Measurements from ENCODE around the genes DMAC2 and CEACAM21.

DNA sequence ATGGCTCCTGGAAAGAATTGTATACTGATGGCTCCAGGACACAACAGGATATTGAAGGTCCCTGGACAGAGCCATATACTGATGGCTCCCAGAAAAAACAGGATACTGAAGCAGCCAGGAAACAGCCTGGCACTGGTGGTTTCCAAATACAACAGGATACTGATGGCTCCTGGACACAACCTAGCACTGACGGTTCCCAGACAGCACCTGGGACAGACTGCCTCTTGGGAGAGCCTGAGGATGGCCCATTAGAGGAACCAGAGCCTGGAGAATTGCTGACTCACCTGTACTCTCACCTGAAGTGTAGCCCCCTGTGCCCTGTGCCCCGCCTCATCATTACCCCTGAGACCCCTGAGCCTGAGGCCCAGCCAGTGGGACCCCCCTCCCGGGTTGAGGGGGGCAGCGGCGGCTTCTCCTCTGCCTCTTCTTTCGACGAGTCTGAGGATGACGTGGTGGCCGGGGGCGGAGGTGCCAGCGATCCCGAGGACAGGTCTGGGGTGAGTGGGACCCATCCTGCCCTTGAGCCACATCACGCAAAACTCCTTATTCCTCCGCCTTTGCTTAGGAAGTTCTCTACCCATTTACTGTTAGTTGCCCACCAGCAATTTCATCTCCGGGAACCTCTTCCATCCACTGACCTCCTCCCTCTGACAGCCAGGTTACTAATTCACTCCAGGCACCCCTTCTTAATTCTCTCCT is 1.0 kb downstream of the ITPKC start:
- PRO-cap, result no peak

DNA sequence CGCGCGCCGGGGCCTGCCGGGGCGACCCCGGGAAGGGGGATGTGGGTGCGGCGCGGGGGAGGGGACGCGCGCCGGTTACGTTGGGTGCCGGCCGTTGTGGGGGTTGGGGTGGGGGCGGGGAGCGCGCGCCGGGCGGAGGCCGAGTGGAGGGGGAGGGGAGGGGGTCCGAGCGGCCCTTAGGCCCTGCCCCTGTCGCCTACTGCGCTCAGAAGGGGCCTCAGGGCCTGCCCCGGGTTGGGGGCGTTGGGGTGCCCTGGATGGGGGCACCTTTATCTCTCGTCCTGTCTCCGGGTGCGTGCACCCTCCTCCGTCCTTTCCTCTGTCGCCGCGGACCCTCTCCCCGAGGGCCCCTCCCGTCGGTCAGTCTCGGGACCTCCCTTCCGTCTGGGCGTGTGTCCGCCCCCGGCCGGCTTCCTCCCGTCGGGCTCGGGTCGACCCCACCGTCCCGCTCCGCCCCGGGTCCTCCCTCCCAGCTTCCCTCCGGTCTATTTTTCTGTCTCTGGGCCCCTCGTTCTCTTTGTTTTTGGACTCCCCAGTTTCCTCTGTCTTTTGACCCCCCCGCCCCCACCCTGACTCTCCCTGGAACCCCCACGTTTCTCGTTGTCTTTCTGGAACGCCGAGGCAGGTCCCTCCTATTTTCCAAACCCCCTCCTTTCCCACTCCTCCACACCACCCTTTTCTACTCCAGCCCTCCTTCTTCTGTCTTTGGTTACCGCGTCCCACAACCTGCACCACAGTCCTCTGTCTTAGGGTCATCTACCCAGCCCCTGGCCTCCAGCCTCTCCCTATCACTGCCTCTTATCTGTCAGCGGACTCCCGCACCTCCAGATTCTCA is 574 bp downstream of the EGLN2 start:
- PRO-cap, result unidirectional peak, minus-strand start at position 380 of the sequence

DNA sequence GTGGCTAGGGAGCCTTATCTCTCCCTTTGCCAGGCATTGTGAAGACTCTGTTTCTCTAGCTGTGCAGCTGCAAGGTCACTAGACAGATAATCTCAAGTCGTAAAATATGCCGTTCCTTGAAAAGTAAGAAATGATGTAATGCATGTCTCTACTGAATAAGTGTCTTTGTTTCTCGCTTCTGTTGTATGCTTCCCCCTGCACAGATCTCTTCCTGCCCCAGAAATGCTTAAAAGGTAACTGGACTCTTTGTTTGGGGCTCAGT is 16.5 kb downstream of the CYP2A6 start:
- PRO-cap, result no peak

- PRO-cap, result no peak
These were observed 479 bp downstream of the AXL start for GRCh38 chr19:41219567-41219837.

DNA sequence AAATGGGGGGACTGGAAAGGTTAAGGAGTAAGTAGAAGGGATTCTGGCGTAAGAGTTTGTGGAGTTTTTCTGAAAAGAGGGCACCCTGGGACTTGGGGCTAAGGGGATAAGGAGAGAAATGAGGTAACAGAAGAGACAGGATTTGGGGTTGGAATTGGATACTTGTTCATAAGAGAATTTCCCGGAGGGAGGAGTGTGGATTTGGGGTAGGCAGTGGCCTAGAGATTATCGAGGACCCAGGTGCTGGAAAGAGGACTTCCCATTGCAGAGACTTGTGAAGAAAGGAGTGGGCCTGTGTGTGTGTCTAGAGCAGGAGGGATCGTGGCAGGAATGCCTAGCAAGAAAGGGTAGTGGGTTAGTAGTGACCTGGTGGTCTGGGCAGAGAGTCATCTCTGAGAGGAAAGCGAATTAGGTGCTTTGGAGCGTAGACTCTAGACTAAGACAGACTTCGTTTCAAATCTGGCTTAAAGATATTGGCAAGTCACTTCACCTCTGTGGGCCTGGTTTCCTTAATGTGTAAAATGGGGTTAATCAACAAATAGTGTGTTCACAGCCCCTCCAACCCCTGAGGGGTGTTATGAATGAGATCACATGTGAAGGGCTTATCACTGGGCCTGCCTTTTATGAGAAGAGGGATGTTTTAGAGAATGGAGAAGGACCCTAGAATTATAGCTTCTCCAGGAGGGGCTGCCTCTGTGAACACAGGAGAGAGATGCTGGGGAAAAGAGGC is 2.6 kb downstream of the HNRNPUL1 start:
- PRO-cap, result no peak

DNA sequence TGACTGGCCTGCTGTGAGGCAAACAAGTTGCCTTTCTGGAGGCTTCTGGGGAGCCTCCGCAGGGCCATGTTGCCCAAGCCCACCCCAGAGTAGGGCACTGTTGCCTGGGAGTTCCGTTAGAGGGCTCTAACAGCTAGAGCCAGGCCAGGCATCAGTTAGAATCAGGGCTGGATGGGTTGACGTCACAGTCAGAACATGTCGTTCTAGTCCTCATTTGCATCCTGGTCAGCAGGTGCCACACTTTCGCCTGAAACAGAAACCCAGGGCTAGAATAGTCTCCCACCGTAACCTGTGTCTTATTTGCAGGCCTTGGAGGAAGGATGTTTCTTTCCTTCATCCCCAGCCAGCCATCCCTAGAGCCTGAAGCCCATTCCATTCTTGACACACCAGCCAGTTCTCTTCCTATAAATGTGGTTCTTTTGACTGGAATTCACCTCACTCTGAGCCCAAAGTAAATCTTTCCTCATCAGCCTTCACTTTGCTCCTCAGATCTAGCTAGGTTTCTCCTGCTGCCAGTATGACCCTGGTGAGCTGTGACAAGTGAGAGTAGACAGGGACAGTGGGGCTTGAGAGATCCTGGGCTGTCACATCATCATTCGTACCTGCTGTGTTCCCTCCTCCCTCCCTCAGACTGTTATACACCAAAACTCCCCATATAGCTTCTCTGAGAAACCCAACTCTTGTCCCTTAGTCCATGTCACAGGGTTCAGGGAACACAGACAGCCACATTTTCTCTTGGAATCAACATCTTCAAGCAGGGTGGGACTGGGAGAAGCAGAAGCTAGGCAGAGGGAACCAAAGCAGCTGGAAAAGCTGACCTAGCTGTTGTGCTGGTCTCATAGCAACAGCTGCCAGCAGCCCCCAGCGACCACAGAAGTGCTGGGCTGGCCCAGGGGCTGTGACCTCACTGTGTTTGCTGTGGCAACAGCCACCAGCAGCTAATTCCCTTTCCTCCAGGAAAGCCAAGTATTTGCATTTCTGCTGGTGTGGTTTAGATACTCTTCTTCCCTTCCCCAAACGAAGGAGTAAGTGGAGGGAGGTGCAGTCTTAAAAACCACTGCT is 12.1 kb upstream of the CCDC97 start:
- PRO-cap, result no peak

DNA sequence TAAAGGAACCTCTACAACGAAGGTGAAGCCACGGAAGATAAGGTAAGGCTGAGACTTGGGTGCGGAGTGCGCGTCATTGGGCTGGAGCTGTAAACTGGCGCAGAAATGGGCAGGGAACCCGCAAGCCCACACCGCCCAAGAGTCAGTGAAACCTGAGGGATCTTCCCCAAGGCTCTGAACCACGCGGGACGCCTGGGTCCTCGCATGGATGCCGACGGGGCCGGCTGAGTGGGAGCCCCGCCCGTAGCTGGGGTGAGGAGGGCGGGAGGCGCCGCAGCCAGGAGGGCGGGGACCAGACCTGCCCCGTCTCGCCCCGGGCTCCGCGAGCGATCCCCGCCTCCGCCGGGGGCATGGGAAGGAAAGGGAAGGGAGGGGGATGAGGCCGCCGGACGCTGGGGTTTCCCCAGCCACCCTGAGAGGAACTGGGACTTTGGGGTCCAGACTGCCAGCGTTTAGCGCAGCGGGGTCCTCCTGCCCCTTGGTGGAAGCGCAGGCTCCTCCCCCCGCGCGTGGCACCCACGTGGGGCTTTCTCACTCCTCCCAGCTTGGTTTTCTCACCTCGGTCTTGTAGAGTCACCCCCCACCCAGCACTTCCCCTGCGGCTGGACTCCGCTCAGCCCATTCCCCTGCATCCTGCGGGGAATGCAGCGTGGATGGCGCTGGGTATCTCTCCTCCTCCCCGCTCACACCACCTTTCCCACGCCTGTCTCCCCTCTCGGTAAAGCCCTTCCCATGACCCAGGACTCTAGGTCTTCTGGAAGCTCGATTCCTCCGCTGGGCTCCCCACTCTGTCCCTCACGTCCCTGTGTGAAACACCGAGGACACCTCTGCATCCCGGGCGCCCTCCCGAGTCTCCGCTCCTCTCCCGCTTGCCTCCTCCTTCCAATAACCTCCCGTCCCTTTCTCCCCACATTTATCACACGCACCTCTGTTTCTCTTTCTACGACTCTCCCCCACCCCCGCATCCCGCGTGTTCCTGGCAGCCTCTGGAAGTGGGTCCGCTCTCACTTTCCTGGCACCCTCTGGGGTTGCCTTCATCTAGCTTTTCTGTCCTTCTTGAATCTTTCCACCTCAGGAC is 2.2 kb downstream of the TGFB1 start:
- PRO-cap, result bidirectional peak, plus-strand start at position 375 of the sequence, minus-strand start at position 224 of the sequence; bidirectional peak, plus-strand start at position 433 of the sequence, minus-strand start at position 418 of the sequence

GRCh38 chr19:41411899-41412459 is 14.4 kb downstream of the BCKDHA start:
- PRO-cap, result unidirectional peak, plus-strand start at chr19:41411964

GRCh38 chr19:41420329-41421164 is 6.6 kb downstream of the B3GNT8 start:
- PRO-cap, result no peak

DNA sequence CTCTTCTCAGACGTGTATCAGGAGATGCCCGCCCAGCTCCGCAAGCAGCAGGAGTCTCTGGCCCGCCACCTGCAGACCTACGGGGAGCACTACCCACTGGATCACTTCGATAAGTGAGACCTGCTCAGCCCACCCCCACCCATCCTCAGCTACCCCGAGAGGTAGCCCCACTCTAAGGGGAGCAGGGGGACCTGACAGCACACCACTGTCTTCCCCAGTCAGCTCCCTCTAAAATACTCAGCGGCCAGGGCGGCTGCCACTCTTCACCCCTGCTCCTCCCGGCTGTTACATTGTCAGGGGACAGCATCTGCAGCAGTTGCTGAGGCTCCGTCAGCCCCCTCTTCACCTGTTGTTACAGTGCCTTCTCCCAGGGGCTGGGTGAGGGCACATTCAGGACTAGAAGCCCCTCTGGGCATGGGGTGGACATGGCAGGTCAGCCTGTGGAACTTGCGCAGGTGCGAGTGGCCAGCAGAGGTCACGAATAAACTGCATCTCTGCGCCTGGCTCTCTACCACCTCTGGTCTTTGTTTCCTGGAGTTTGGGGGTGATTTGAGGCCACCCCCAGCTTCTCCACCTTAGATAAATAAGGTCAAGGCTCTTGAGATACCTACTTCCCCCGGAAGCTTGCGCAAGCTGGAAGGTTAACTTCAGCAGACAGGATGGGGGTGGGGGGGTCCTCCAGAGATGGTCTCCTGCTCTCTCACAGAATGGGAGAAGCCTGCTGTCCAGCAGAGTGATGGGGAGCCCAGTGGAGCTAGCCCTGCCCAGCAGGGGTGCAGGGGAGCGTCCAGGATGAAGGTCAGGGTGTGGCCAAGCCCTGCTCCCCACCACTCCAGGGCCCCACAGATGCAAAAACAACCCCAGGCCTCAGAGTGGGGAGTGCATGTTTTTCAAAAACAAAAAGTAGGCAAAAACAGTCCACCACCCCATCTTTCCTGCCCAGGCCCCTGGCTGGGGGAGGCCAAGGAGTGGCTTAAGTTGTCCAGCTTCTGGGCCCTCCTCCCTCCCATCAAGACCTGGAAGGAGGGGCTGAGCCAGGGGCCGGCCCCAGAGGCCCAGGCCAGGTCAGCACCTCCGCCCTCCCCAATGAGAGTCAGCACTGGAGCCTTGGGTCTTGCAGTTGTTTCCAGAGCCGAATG is 2.3 kb downstream of the B3GNT8 start:
- PRO-cap, result no peak

DNA sequence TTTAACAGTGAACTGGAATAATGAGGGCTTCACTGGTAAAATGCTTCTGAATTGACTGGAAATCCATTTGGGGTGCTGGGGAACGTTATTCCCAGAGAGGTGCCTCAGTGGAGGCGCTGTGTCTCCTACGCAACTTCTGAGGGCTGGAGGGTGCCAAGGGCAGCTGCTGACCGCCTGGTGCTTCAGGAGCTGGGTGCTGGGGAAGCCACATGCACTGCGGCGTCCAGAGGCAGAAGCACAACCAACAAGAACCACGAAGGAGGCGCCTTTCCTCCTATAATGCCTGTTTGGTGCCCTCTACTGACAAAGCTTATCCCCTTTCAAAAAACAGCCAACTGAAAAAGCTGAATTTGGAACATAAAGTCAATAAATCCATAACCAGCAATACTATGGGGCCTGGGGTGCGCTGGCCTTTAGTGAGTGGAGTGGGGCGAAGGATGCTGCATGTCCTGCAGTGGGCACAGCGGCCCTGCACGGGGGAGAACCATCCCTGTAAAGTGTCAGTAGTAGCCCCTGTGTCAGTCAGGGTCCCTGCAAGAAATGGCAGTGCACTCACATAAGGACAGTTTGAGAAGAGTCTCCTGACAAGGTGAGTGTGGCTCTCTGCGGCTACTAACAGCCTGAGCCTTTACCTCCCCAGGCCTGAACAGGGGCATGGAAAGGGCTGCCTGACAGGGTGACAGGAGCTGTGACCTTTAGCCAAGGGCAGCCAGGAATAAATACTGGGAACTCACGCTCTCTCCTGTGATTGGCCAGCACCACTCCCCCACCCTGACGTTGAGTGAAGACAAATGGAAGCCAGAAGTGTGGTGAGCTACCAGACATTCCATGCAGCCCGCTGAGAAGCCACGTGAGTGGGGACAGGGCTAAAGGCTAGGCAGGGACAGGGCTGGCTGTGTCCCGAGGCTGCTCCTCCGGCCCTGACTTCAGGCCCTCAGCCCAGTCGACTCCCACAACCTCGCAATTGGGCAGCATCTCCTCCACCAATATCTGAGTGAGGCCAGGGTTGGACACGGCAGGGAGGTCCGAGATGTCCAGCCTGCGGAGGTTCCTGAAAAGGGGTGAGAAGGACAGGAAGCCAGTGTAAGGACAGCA is 4.5 kb upstream of the B3GNT8 start:
- PRO-cap, result no peak

DNA sequence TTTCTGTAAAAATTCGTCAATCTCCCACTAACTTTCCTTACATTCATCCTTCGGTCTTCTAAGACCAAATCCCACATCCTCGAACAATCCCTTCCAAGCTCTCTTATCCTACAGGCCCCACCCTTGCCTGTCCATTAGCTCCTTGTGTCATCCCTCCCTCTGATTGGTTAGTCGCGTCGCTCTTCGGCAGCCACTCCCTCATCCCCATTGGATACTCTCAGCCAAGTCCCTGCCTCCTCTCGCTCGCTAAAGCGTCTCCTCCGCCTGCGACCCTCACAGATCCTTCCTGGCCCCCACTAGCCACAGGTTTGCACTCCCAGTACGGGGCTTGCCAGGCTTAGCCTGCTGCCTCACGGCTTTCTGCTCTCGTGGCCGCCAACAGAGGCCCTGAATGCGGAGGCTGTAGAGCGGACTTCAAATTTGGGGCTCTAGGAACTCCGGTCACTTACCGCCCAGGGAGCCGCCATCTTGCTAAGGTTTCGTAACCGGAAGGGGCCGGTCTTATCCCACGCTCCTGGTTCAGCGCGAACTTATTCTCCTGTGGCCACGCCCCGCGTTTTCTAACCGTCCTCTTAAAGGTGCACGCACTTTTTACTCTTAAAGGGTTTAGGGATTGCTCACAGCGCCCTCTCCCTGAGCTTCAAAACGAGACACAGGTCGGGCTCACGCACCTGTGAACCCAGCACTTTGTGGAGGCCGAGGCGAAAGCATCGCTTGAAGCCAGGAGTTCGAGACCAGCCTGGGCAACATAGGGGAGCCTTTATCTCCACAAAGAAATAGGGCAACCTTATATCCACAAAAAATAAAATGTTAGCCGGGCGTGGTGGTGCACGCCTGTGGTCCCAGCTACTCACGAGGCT is at the start of gene DMAC2:
Gene DMAC2, minus strand, starts transcription at position 480 of the 860 bp plus-strand sequence.
- PRO-cap, result bidirectional peak, plus-strand start at position 282 of the sequence, minus-strand start at position 99 of the sequence; bidirectional peak, plus-strand start at position 634 of the sequence, minus-strand start at position 467 of the sequence

GRCh38 chr19:41463260-41463995 is 20.5 kb downstream of the ERICH4 start:
- PRO-cap, result no peak

- PRO-cap, result no peak
These were observed 58.8 kb downstream of the ERICH4 start for GRCh38 chr19:41501810-41502043.

DNA sequence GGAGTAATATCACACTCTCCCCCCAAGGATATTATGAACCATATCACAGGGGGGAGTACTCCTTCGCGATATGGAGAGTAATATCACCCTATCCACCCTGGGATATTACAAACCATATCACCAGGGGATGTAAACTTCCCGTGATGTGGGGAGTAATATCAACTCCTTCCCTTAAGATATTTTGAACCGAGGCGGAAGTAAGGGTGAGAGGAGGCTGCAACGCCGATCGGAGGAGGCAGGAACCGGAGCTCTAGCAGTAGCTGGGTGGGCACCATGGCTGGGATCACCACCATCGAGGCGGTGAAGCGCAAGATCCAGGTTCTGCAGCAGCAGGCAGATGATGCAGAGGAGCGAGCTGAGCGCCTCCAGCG is 62.9 kb downstream of the ERICH4 start:
- PRO-cap, result unidirectional peak, plus-strand start at position 253 of the sequence

- PRO-cap, result no peak
These were observed 45.1 kb upstream of the CEACAM21 start for GRCh38 chr19:41530682-41531416.

GRCh38 chr19:41575846-41576289 is at the start of gene CEACAM21:
CEACAM21 (plus strand) TSS chr19:41576166.
- PRO-cap, result no peak

- PRO-cap, result no peak
These were observed 24.8 kb downstream of the CEACAM7 start for GRCh38 chr19:41663255-41663701.

DNA sequence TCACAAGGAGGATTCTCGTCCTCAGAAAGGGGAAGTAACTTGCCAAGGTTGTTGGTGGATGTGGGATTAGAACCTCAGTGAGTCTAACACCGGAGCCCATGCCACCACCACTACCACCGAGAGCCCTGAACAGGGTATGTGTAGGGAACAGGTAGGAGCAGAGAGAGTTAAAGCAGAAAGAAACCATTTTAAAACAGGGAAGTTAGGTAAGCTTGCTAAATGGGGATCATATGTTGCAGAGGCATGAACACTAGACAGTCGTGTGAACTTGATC is 9.5 kb upstream of the CEACAM6 start:
- PRO-cap, result no peak

GRCh38 chr19:41752347-41753085 is 2.8 kb upstream of the CEACAM6 start:
- PRO-cap, result no peak

Data from ReNcell CX (cell line).